SEM (cell line): ENCODE data around the genes FLNC, ATP6V1FNB and STRIP2.

GRCh38 chr7:128351136-128351525, 7.4 kb upstream of the RBM28 start:
- PRO-cap: no peak

DNA sequence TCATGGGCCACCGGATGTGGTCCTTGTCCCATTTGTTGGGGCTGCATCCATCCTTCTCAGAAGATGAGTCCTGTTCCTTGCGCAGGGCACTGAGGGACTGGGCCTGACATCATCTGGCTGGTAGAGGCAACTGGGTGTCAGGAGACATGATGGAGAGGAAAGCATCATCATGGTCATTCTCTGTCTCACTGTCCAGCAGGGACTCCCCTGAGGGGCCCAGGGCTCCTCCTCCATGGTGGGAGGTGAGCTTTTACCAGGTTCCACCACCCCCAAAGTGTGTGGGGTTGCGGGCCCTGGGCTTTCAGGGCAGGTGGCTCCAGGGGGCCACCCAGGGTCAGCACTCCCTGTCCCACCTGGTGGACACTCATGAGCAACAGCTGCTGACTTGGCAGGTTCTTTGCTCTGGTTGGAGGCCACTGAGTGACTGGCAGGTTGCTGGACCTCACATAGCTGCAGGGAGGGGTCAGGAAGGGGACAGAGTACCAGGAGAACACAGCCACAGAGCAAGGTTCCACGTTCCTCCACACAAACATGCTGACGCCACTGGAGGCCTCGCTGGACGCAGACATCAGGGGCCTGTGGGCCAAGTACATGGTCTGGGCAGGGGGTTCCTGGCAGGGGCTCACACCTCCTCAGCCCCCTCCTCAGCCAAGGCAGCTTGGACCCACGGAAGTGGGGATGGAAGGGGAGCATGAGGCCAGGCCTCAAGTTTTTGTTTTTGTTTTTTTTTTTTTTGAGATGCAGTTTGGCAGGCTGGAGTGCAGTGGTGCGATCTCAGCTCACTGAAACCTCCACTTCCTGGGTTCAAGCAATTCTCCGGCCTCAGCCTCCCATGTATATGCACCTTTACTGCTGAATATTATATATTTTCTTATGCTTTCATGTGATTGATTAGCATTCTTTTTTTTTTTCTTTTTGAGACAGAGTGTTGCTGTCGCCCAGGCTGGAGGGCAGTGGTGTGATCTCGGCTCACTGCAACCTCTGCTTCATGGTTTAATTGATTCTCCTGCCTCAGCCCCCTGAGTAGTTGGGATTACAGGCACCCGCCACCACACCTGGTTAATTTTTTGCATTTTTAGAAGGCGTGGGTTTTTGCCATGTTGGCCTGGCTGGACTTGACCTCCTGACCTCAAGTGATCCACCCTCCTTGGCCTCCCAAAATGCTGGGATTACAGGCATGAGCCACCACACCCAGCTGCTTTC, 13.5 kb upstream of the GARIN1A start:
- PRO-cap: no peak

DNA sequence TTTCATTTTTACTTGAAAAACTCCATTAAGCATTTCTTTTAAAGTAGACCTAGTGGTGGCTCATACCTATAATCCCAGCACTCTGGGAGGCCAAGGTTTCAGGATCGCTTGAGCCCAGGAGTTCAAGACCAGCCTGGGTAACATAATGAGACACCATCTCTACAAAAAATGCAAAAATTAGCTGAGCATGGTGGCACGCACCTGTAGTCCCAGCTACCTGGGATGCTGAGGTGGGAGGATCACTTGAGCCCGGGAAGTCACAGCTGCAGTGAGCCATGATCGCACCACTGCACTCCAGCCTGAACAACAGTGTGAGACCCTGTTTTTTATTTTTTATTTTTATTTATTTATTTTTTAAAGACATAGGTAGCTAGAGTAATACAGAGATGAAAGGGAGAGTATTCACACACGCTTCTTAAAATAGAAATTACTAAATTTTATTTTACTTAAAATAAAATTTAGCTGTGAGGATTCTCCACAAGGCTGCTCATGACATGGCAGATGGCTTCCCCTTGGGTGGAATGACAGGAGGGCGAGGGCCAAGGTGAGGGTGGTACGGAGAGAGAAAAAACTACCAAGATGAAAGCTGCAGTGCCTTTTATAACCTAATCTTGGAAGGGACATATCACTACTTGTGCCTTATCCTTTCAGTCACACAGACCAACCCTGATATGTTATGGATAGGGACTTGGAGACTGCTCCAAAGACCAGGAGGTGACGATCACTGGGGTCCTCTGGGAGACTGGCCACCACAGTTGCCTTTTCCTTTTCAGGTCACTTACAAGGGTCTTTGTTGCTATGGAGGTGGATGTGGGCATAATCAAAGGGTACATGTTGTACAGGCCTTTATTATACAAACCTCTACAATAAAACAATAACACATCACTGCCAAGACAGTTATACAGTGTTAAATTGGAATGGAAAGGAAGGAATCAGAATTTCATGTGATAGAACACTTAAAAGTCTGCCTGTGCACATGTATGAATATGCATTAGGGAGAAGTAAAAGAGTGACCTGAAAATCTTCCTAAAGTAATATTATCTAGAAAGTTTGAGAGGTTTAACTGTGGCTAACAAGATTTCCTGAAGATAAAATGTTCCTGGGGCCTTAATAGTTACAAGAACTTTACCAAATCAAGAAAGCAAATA, 12.3 kb upstream of the GARIN1A start:
- PRO-cap: no peak

DNA sequence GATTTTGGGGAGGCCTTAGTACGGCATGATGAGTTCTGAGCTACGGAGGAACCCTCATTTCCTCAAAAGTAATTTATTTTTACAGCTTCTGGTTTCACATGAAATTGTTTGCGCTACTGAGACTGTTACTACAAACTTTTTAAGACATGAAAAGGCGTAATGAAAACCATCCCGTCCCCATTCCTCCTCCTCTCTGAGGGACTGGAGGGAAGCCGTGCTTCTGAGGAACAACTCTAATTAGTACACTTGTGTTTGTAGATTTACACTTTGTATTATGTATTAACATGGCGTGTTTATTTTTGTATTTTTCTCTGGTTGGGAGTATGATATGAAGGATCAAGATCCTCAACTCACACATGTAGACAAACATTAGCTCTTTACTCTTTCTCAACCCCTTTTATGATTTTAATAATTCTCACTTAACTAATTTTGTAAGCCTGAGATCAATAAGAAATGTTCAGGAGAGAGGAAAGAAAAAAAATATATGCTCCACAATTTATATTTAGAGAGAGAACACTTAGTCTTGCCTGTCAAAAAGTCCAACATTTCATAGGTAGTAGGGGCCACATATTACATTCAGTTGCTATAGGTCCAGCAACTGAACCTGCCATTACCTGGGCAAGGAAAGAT, 6.3 kb downstream of the OPN1SW start:
- PRO-cap: no peak

- PRO-cap: no peak
Observed at GRCh38 chr7:128781026-128781690, 5.6 kb upstream of the OPN1SW start.

DNA sequence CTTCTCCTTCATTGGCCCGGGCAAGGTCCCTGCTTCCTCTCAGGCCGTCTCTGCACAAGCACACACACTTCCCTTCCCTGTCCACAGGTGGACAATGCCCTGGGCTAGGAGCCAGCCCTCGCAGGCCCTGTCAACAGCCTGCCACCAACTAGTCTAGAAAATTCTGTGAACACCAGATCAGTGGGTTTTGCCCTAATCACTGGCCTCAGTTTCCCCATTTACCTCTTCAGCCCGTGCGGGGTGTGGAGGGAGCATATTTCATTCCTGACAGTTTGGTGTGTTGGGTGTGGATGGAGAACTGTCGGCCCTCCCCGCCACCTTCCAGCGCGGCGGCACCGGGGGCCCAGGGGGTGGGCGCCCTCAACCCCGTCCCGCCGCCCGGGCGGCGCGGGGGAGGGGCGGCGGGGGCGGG, 349 bp upstream of the FLNC start:
- PRO-cap: no peak

DNA sequence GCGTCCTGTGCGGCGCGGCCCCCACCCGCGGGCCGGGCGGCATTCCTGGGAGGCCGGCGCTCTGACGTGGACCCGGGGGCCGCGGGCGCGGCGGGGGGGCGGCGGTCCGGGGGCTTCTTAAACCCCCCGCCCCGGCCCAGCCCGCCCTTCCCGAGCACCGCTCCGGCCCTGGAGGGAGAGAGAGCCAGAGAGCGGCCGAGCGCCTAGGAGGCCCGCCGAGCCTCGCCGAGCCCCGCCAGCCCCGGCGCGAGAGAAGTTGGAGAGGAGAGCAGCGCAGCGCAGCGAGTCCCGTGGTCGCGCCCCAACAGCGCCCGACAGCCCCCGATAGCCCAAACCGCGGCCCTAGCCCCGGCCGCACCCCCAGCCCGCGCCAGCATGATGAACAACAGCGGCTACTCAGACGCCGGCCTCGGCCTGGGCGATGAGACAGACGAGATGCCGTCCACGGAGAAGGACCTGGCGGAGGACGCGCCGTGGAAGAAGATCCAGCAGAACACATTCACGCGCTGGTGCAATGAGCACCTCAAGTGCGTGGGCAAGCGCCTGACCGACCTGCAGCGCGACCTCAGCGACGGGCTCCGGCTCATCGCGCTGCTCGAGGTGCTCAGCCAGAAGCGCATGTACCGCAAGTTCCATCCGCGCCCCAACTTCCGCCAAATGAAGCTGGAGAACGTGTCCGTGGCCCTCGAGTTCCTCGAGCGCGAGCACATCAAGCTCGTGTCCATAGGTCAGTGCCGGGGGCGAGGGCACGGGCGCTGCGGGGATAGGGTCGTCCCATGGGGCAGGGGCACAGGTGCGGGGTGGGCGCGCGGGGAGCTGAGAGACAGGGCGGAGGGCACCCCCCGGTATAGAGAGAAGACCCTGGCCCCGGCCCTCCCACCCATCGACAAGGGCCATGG, at the start of gene FLNC:
Gene FLNC, plus strand, starts transcription at position 144 of the 899 bp plus-strand sequence.
- PRO-cap: no peak

DNA sequence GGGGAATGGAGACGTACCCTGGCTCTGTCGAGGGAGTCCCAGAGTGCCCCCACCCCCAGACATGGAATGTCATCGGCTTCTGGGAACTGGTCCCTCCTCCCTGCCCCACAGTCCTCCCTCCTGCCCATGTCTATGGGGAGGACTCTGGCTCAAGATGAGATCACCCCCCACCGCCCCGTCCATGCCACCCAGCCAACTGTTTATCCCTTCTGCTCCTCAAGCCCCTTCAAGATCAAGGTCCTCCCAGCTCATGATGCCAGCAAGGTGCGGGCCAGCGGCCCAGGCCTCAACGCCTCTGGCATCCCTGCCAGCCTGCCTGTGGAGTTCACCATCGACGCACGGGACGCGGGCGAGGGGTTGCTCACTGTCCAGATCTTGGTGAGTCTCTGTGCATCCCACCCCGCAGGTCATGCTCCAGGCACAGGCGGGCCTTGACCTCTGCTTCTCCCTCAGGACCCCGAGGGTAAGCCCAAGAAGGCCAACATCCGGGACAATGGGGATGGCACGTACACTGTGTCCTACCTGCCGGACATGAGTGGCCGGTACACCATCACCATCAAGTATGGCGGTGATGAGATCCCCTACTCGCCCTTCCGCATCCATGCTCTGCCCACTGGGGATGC, 14.2 kb upstream of the ATP6V1F start:
- PRO-cap: no peak

DNA sequence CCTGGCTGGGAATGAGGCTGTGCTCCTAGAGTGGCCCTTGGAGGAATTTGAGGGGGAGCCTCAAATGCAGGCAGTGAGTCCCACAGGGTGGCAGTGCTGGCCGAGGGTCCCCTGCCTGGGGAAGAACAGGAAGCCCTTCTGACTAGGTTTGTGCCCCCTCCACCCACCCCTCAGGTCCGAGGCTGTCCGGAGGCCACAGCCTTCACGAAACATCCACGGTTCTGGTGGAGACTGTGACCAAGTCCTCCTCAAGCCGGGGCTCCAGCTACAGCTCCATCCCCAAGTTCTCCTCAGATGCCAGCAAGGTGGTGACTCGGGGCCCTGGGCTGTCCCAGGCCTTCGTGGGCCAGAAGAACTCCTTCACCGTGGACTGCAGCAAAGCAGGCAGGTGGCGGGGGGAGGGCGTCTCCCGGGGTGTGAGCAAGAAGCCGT, 4.8 kb upstream of the ATP6V1F start:
- PRO-cap: no peak

DNA sequence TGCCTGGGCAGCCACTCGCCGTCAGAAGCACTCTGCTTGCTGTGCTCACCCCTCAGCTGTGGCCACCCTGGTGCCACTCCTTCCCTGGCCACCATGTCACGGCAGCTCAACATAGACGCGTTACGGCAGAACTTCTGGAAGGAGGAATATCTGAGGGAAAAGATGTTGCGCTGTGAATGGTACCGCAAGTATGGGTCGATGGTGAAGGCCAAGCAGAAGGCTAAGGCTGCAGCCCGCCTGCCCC, at the start of gene ATP6V1FNB:
Gene ATP6V1FNB, plus strand, starts transcription at position 14 of the 244 bp plus-strand sequence.
- PRO-cap: no peak

GRCh38 chr7:128868890-128869853, 3.0 kb downstream of the ATP6V1FNB start:
- PRO-cap: no peak

DNA sequence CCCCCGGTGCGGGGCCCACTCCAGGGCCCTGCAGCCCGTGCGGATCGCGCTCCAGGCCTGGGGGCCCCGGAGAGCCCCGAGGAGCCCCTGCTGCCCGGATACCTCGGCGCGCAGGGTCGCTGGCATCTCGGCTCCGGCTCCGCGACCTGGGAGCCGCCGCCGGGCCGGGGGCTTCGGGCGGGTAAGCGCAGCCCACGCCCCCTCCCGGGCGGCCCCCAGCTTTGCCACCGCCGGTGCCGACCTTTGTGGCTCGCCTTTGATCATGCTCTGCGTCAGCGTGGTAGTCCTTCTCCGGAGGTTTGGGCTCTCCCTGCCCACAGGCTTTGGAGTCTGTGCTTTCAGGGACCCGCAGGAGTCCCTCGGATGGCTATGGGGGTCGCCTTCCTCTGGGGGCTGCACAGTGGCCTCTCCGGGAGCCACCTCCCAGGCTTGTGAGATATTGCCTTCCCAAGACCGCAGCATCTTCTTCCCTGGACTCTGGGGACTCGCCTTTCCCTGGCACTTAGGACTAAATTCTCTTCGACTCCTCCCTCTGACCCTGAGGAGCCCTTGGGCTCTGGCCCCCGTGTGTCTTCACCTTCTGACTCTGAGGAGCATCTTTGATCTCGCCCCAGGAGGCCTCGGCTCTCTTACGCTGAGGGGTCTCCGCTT, 3.8 kb downstream of the ATP6V1FNB start:
- PRO-cap: no peak

- PRO-cap: no peak
Observed at GRCh38 chr7:129055972-129056429, 1.1 kb upstream of the TNPO3 start.

GRCh38 chr7:129201297-129201656, 12.8 kb downstream of the SMO start:
- PRO-cap: no peak

- PRO-cap: no peak
Observed at GRCh38 chr7:129225360-129226288, 794 bp downstream of the AHCYL2 start.

- PRO-cap: no peak
Observed at GRCh38 chr7:129258392-129259320, 33.8 kb downstream of the AHCYL2 start.

DNA sequence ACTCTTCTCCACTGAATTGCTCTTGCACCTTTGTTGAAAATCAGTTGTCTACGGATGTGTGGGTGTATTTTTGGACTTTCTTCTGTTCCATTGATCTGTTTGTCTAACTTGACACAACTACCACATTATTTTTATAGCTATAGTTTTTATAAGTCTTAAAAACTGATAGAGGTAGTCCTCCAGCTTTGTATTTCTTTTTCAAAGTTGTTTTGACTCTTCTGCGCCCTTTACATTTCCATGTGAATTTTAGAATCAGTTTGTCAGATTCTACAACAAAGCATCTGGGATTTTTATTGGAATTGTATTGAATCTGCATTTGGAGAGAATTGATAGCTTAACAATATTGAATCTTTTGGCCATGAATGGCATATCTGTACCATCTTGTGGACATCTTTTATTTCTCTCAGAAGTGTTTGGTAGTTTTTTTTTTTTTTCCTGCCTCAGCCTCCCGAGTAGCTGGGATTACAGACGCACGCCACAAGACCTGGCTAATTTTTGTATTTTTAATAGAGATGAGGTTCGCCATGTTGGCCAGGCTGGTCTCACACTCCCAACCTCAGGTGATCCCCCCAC, 54.1 kb downstream of the AHCYL2 start:
- PRO-cap: no peak

DNA sequence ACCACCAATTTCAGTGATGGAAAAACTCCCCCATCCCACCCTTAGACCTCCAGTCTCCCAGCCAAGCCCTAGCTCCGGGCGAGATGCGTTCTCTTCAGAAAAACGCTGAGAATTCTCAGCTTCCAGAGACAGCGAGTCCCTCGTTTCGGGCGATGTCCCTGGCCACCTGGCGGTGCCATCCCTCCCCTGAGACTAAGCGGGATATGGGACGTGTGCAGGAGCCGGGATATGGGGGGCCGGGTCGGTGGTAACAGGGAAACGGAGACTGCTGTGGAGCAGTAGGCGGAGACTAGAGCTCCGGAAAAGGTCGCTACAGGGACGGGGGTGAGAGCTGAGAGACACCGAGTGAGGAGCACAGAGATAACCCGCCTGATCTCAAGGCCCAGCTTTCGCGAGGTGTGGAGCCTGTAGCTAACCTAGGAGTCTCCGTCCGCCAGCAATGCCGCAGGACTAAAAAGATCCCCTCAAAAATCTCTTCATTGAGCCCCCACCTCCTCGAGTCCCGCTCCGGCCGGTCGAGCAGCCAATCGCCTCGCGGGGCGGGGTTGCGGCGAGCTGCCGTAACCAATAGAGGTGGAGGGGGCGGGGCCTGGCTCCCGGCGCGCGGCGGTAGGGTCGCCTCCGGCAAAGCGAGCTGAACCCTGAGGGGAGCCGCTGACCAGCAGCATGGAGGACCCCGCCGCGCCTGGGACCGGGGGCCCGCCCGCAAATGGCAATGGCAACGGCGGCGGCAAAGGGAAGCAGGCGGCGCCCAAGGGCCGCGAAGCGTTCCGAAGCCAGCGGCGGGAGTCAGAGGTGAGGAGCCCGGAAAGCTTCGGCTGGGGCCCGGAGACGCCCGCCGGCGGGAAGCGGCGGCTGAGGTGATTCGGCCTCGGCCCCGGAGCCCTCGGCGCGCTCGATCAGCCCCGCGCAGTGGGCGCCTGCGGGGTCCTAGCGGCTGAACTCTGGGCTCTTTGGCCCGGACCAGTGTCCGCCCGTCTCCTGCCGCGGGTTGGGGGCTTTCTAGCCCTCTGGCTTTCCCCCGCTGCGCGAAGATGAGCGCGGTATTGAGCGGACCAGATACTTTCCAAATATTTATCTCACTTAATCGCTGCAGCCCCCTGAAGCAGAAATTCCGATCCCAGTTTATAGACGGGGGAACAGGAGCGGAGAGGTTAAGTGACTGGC, at the start of gene STRIP2:
Gene STRIP2, plus strand, starts transcription at position 626 of the 1,167 bp plus-strand sequence.
- PRO-cap: bidirectional peak, plus-strand start at position 627 of the sequence, minus-strand start at position 457 of the sequence

DNA sequence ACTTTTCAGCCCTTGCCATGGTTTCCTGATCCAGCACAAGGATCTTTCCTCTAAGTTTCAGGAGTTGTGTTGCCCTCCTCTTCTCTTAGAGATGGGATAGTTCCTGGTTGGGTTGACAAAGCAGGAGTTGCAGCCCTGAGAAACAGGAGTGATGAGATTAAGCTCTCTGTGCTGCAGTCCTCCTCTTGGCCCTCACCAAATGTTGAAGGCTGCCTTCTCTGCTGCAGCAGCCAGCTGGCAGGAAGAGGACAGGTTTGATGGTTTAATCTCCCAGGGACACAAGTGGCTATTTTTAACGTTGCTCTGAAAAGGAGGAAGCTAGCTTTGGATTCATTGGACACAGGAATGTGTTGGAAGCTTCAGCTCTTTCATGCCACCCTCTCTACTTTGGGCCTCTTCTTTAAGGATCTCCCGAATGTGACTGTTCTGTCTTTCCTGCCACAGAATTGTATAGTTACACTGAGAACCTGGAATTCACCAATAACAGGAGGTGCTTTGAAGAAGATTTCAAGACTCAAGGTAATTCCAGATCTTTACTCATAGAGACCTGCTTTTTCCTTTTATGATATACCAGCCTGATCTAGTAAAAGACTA, 9.4 kb downstream of the STRIP2 start:
- PRO-cap: no peak

GRCh38 chr7:129535901-129536719, 33.8 kb downstream of the SMKR1 start:
- PRO-cap: no peak